ENCODE results near the gene ITM2A.

GRCh38 chrX:74054836-74055524 is 249.0 kb upstream of the ZCCHC13 start:
- PRO-cap = no peak
CAGE:
- cytosol, long polyA plus RNA = no peak
- long polyA plus RNA = no peak
- nucleus, long polyA plus RNA = no peak

DNA sequence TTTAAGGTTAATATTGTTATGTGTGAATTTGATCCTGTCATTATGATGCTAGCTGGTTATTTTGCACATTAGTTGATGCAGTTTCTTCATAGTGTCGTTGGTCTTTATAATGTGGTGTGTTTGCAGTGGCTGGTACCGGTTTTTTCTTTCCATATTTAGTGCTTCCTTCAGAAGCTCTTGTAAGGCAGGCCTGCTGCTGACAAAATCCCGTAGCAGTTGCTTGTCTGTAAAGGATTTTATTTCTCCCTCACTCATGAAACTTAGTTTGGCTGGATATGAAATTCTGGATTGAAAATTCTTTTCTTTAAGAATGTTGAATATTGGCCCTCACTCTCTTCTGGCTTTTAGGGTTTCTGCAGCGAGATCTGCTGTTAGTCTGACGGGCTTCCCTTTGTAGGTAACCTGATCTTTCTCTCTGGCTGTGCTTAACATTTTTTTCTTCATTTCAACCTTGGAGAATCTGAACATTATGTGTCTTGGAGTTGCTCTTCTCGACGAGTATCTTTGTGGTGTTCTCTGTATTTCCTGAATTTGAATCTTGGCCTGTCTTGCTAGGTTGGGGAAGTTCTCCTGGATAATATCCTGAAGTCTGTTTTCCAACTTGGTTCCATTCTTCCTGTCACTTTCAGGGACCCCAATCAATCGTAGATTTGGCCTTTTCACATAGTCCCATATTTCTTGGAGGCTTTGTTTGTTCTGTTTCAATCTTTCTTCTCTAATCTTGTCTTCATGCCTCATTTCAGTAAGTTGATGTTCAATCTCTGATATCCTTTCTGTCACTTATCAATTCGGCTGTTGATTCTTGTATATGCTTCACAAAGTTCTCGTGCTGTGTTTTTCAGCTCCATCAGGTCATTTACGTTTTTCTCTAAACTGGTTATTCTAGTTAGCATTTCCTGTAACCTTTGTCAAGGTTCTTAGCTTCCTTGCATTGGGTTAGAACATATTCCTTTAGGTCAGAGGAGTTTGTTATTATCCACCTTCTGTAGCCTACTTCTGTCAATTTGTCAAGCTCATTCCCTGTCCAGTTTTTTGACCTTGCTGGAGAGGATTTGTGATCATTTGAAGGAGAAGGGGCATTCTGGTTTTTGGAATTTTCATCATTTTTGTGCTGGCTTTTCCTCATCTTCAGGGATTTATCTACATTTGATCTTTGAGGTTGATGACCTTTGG is 227.5 kb upstream of the ZCCHC13 start:
- PRO-cap = no peak
CAGE:
- cytosol, long polyA plus RNA = no peak
- long polyA plus RNA = no peak
- nucleus, long polyA plus RNA = no peak

DNA sequence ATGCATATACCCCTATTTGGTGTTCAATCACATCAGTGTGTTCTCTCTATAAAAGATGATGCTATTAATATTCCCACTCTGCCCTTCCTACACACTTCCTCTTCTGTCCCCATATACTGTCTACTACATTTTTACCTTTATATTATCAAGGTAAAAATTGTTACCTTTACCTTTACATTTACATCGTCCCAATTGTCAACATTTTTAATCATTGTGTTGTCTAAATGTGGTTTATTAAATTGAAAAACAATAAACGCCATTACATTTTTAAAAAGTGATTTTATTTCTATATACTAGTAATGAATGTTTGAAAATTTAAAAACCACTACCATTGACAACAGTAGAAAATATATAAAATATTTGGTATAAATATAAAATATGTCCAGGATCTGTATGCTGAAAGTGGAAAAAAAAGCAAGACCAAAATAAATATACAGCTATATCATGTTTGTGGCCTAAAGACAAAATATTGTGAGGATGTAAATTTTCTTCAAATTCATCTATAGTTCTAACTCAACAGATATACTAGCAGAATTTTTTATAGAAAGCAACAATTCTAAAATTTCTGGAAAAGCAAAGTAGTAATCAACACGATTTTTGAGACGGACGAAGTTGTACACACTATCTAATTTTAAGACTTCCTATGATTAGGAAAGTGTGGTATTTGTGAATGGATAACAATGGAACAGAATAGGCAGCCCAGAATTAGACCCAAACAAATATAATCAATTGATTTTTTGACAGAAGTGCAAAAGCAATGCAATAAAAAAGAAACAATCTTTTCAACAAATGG is 94.1 kb upstream of the ZCCHC13 start:
- PRO-cap = no peak
CAGE:
- cytosol, long polyA plus RNA = no peak
- long polyA plus RNA = no peak
- nucleus, long polyA plus RNA = no peak

DNA sequence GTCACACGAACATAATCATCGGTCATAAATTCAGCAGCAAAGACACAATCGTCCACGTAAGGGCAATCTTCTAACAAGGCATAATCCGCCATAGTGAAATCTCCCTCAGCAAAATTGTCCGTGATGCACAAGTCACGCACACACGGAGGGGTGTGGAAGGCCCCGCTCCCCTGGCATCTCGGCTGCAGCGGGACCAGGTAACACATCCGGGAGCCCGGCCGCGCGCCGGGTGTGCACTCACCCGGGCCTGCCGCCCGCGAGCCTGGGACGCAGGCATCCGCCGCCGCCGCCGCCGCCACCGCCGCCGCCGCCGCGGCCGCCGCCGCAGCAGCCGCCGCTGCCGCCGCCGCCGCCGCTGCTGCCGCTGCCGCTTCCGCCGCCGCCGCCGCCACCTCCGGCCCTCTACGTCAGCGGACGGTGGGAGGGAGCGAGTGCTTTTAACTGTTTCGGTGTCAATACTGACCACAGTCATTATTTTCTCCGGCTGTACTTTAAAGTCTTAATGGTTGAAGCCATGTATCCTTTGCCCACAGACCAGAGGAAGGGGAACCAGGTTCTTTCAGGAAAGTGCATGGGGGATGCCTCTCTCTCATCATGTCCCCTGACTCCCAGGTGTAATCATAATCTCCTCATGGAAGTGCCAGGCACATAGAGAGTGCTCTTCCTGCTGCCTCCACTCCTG is 38.1 kb downstream of the MAGEE2 start:
- PRO-cap = unidirectional peak, minus-strand start at position 333 of the sequence
CAGE:
- cytosol, long polyA plus RNA = no peak
- long polyA plus RNA = no peak
- nucleus, long polyA plus RNA = no peak

DNA sequence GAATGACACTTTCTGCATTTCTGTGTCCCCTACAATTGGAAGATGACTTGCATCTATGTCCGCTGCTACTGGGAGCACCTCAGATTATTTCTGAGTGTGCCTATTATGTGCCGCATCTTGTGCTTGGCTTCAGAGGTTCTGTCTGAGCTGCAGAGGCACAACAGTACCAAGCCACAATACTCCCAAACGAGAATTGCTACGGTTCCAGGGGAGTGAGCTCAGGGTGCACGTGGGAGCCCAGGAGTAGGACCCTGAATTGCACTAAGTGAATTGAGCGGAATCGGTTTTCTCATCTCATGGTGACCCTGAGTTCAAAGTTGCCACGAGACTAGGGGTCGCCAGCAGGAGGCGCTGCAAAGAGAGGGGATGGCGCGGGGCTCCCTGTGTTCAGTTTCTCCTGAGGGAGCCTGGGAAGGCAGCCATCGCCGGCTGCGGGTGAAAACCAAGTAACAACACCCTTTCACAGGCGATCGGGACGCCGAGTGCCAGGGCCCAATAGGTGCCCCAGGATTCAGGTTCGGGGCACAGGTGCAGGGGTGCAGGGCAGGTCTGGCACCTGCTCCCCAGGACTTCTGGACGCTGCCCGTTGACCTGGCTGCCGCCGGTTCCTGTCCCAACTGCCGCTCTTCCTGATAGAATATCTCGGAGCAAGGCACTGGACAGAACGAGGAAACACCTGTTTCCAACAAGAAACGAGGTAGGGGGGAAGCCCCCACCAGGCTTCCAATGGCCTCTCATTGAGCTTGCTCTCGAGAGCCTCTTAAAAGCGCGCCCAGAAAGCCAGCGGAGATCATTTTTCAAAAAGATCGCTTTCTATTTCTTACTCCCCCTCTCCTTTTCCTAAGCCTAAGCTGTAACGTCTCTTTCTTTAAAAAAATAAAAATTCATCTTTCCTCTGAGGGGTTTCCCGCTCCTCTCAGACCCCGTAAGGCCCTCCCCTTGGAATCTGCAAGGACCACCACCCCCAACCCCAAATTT is 1.1 kb upstream of the FGF16 start:
- PRO-cap = no peak
CAGE:
- cytosol, long polyA plus RNA = no peak
- long polyA plus RNA = no peak
- nucleus, long polyA plus RNA = no peak

DNA sequence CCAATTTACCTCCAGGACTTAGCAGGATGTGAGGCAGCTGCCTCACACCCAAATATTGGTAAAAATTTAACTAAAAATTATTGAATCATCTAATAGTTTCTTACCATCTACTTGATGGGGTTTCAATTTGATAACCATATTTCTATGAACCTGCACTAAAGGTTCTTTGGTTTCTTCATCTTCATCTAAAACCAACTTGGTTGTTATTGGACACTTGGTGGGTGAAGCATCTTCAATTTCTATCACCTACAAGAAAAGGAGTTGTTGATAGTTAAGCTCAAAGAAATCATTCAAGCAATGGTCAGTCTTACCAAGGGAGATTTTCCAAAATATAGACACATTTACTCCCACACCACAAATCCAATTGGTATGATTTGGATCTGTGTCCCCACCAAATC is 150.2 kb downstream of the ATRX start:
- PRO-cap = no peak
CAGE:
- cytosol, long polyA plus RNA = no peak
- long polyA plus RNA = no peak
- nucleus, long polyA plus RNA = no peak

DNA sequence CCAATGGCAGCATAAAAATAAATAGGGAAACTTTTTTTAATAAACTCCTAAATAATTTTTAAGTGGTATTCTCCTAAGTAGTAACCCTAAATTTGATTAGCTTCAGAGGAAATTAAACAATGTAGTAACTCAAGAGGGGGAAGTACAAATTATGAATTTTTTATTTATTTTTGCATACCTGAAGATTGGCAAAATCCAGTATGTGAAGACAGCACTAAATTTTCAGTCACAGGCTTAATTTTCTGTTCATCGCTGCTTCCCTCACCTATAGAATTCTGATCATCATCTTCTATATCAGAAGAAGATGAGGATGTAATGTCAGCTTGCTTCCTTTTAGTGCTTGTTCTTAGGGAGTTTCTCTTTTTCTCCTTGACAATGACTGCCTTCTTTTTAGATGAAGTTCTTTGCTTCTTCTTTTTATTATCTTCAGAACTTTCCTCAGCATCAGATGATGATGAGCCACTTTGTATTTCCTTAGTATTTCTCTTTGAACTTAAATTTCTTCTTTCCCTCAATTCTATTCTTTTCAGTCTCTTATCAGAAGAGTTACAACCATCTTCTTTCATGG is 104.6 kb downstream of the ATRX start:
- PRO-cap = no peak
CAGE:
- cytosol, long polyA plus RNA = no peak
- long polyA plus RNA = no peak
- nucleus, long polyA plus RNA = no peak

GRCh38 chrX:77754799-77755527 is 31.1 kb downstream of the ATRX start:
- PRO-cap = no peak
CAGE:
- cytosol, long polyA plus RNA = no peak
- long polyA plus RNA = no peak
- nucleus, long polyA plus RNA = no peak

DNA sequence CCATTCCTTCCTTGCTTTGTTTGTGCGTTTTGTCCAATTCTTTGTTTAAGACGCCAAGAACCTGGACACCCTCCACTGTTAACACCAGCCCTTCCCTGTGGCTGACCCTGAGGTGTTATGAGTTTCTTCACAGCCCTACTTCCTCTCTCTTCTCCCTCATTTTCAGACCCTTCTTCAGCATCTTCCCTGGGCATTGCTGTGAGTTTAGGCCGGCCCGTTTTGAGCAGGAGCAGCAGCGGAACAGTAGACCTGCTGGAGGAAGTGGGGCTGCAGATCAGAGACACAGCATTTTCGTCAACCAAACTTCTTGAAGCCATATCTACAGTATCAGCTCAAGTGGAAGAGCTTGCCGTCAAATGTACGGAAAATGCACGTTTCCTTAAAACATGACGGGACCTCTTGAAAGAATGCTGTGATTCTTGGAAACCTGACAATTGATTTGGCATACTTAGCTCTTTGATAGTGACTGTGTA is 6.9 kb downstream of the PGAM4 start:
- PRO-cap = no peak
CAGE:
- cytosol, long polyA plus RNA = no peak
- long polyA plus RNA = no peak
- nucleus, long polyA plus RNA = no peak

- PRO-cap = no peak
CAGE:
- cytosol, long polyA plus RNA = no peak
- long polyA plus RNA = no peak
- nucleus, long polyA plus RNA = no peak
These were observed 54.9 kb upstream of the PGAM4 start for GRCh38 chrX:78024336-78024687.

- PRO-cap = no peak
CAGE:
- cytosol, long polyA plus RNA = no peak
- long polyA plus RNA = no peak
- nucleus, long polyA plus RNA = no peak
These were observed 4.5 kb downstream of the CYSLTR1 start for GRCh38 chrX:78322841-78323319.

GRCh38 chrX:78329387-78330121 is 2.1 kb upstream of the CYSLTR1 start:
- PRO-cap = no peak
CAGE:
- cytosol, long polyA plus RNA = no peak
- long polyA plus RNA = no peak
- nucleus, long polyA plus RNA = no peak

DNA sequence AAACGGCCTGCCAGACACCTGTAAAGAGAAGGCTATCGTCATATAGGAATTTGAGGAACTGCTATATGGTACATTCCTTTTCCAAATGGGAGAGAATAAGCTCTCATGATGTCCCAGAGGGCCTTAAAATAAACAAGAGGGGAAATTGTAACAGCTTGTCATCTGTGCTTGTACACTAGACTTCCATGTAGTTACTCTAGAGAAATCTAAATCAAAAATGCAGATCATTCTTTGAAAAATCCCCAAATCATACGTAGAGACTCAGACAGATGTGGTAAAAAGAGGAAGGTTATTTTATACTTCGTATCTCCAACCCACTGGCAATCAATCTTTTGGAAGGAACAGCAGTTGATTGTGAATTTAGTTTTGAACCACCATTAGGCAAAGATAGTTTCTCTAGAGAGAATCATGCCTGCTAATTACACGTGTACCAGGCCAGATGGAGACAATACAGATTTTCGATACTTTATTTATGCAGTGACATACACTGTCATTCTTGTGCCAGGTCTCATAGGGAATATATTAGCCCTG is 26.2 kb downstream of the GPR174 start:
- PRO-cap = no peak
CAGE:
- cytosol, long polyA plus RNA = no peak
- long polyA plus RNA = no peak
- nucleus, long polyA plus RNA = no peak

DNA sequence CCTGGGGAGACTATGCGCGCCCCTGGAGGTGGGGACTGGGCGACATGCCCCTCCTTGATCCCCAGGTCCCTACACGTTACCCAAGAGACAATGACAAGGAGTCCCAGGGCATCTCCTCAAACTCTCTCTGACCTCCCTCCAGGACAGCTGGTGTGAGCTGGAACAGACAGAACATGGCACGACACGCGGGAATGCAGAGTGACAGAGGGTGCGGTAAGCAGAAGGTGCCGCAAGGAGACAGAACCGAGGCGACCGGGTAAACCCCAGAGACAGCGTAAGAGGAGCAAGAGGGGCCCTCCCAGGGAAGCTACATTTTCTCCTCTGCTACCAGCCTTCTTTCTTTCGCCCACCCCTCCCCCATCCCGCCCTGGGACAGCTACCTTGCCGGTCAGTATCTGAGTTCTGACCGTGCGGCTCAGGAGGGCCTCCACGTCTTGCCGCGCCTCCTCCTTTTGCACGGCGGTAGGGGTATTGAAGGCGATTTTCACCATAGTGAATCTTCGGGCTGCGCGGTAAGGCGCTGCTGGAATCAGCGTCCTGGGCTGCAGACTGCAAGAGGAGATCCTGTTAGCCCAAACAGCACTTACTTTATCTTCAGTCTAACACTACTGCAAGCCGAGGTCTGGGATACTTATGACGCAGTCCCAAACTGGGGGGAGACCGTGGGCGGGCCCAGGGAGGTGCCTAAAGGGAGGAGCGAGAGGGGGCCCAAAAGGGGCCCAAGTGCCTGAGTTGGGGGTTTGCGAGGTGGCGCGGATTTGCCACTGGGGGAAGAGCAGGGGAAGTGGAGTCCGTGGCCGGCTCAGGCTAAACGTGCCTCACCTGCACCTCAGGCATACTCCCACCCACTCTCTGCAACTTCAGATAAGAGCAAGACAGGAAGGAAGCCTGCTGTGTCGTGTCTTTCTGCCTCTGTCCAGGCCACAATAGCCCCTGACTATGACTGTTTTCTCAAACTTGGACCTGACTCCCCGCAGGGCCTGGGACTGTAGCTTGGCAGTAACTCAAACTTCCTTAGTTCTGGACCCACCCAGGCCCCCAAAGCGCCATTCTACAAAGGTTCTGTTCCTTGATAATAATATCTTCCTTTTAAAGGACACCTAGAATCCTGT is at the start of gene ITM2A:
Gene ITM2A (minus strand): TSS at position 610 of the 1,112 bp plus-strand sequence.
- PRO-cap = no peak
CAGE:
- cytosol, long polyA plus RNA = no peak
- long polyA plus RNA = no peak
- nucleus, long polyA plus RNA = no peak

- PRO-cap = no peak
CAGE:
- cytosol, long polyA plus RNA = no peak
- long polyA plus RNA = no peak
- nucleus, long polyA plus RNA = no peak
These were observed 116.9 kb downstream of the BRWD3 start for GRCh38 chrX:80692855-80693130.

GRCh38 chrX:80810483-80810920 is 825 bp upstream of the BRWD3 start:
- PRO-cap = no peak
CAGE:
- cytosol, long polyA plus RNA = no peak
- long polyA plus RNA = no peak
- nucleus, long polyA plus RNA = no peak

- PRO-cap = no peak
CAGE:
- cytosol, long polyA plus RNA = no peak
- long polyA plus RNA = no peak
- nucleus, long polyA plus RNA = no peak
These were observed 981 bp downstream of the SH3BGRL start for GRCh38 chrX:81202727-81203439.

GRCh38 chrX:84061669-84062435 is 126.1 kb downstream of the RPS6KA6 start:
- PRO-cap = no peak
CAGE:
- cytosol, long polyA plus RNA = no peak
- long polyA plus RNA = no peak
- nucleus, long polyA plus RNA = no peak

DNA sequence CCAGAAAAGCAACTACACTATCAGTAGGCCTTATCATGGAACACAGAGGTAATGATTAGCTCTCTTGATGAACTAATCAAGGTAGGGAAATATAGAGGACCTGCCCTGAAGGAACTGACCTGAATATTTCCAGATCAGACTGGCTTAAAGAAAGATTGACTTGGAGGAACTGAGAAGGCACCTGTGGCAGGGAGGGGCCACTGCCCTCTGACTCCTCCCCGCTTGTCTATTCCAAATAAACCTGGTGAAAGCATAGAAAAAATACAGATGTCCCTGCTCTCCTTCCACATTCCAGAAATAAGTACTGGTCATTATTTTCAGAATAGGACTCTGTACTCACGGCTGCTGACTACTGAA is 5.5 kb downstream of the RPS6KA6 start:
- PRO-cap = no peak
CAGE:
- cytosol, long polyA plus RNA = no peak
- long polyA plus RNA = no peak
- nucleus, long polyA plus RNA = no peak

GRCh38 chrX:84186768-84187424 is 1.1 kb downstream of the RPS6KA6 start:
- PRO-cap = no peak
CAGE:
- cytosol, long polyA plus RNA = no peak
- long polyA plus RNA = no peak
- nucleus, long polyA plus RNA = no peak

All from A549 (cell line).